Mesenchymal stem cell of Wharton's jelly (primary cell): ENCODE results near the genes STAT5A, COA3 and PSME3.

GRCh38 chr17:42274356-42275204, 1.6 kb downstream of the STAT5B start:
- CAGE, long polyA plus RNA: no peak

- CAGE, long polyA plus RNA: no peak
Observed at GRCh38 chr17:42287831-42288613, at the start of gene STAT5A. Gene STAT5A, plus strand, starts transcription at chr17:42288498.

- CAGE, long polyA plus RNA: no peak
Observed at GRCh38 chr17:42378974-42379910, 9.0 kb downstream of the STAT3 start.

DNA sequence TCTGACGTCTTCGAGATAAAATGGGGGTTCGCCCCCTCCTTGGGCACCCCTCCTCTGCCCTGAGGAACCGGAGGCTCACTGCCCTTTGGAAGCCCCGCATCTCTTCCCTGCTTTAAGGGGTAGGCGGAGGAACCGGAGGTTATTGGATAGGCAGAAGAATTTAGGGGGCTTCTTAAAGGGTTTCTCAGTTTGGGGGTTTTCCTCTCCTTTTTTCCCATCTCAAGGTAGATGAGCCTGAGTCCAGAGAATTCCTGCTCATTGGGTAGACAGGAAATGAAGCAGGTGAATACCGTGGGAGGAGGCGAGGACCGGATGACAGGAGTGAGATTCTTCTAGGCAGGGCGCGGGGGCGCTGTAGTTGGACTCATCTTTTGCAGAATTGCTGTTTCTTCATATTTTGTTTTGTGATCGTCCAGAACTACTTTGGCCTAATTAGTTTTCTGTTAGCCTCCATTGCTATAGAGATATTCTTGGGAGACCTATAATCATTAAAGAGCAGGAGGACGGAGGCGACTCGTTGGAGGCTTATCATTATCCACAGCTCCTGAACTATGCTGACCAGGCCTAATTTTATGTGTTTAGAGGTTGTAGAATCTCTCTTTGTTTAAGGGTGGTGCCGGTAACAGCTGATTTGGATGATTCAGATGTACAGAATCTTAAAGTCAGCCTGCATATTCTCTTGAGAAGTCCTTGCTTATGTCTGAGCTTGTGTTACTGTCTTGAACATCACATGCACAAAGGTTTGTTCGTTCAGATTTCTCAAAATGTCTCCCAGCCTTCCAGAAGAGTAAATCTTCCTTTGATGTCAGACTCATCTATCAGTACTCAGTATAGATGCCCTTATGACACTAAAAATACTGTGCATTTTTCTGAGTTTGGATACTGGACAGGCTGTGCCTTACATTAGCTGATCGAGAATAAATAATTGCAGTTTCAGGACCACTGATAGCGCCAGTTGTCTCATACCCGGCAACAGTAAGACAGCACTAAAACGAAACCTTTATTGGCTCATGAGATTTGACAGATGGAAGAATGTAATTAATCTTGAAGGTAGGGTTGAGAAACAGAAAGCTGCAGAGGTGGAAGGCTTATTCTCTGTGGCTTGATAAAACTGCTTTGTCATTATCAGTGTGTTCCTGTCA, 758 bp downstream of the ATP6V0A1 start:
- CAGE, long polyA plus RNA: no peak

DNA sequence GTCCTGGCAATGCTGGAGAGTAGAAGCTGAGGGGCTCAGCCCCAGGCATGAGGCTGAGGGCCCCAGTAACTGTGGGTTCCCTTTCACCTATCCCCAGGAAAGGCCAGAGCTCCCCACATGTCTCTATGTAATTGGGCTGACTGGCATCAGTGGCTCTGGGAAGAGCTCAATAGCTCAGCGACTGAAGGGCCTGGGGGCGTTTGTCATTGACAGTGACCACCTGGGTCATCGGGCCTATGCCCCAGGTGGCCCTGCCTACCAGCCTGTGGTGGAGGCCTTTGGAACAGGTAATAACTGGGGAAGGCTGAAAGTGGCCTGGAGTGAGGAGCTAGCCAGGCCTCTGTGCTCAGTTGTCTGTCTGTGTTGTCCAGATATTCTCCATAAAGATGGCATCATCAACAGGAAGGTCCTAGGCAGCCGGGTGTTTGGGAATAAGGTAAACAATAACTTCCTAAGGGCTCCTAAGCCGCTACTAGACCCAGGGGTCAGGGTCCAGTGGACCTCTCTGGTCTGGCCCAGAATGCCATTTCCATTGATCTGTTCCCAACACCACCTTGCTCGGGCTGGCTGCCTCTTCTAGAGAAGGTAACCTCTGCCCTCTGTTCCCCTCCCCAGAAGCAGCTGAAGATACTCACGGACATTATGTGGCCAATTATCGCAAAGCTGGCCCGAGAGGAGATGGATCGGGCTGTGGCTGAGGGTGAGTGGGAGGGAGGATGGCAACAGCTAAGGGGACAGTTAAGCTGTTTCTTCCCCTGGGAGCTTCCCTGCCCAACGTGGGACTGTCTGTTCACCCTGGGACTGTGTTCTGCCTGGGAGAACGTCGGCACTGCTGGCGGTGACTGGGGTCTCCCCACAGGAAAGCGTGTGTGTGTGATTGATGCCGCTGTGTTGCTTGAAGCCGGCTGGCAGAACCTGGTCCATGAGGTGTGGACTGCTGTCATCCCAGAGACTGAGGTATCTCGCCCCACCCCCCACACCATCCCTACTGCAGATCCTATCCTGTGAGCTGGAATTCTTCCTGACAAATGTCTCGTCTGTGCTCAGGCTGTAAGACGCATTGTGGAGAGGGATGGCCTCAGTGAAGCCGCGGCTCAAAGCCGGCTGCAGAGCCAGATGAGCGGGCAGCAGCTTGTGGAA, 1.9 kb upstream of the MLX start:
- CAGE, long polyA plus RNA: no peak

- CAGE, long polyA plus RNA: no peak
Observed at GRCh38 chr17:42653311-42654252, 5.5 kb upstream of the TUBG2 start.

- CAGE, long polyA plus RNA: no peak
Observed at GRCh38 chr17:42666401-42667273, 7.6 kb downstream of the TUBG2 start.

GRCh38 chr17:42669334-42669736, 7.5 kb downstream of the PLEKHH3 start:
- CAGE, long polyA plus RNA: no peak

GRCh38 chr17:42669798-42670534, 6.8 kb downstream of the PLEKHH3 start:
- CAGE, long polyA plus RNA: no peak

- CAGE, long polyA plus RNA: no peak
Observed at GRCh38 chr17:42678925-42679495, 2.2 kb upstream of the PLEKHH3 start.

DNA sequence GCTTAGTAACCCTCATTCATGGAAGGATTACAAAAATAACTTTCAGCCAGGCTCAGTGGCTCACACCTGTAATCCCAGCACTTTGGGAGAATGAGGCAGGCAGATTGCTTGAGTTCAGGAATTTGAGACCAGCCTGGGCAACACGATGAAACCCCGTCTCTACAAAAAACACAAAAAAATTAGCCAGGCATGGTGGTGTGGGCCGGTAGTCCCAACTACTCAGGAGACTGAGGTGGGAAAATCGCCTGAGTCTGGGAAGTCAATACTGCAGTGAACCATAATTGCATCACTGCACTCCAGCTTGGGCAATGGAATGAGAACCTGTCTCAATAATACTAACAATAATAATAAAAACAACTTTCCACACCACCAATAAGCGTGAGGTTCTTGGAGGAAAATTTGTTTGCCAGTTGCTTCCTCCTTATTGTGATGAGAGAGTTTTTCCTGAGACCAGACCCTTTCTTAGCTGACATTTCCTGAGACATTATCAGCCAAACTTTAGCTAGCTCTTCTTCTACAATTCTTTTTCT, 3.4 kb upstream of the EZH1 start:
- CAGE, long polyA plus RNA: no peak

GRCh38 chr17:42773643-42773981, 363 bp downstream of the VPS25 start:
- CAGE, long polyA plus RNA: no peak

DNA sequence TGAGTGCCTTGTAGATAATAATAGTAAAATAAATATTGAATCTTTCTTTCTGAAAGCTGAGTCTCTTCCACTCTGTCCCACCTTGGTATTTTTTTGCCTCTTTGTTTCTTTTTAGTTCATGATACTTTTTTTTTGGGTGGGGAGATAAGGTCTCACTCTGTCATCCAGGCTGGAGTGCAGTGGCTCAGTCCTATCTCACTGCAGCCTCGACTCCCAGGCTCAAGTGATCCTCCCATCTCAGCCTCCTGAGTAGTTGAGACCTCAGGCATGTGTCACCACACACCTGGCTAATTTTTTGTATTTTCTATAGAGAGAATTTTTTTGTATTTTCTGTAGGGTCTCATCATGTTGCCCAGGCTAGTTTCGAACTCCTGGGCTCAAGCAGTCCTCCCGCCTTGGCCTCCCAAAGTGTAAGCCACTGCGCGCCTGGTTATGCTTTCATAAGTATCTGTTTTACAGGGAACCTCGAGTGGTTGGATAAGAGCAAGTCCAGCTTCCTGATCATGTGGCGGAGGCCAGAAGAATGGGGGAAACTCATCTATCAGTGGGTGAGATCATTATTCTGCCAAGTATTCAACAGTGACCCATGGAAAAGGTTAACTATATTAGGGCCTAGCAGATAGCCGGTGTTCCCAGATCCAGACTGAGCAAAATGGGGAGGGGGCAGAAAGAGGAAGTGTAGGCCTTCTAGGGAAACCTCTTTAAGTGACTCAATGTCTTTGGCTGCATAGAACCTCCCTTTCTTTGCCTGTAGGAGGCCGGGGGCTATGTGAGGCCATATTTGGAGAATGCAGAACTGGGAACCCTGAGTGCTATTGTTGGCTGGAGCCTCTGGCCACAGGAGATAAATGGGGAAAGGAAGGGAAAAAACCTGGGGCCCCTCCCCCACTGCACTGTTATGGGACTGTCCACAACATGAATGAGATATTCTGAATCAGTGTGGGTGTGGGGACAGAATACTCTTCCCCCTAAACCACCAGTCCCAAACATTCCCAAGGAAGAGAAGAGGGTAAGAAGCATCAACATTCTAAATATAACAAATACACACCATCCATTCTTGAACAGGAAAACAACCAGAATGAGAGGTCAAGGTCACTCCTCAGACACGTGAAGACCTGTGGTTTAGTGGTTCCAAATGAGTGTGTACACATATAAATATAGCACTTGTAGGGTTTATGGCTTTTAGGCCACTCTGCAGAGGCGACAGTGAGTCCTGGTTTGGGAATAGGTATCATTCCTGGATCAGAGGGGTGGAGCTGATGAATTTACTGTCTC, 2.1 kb downstream of the VPS25 start:
- CAGE, long polyA plus RNA: no peak

DNA sequence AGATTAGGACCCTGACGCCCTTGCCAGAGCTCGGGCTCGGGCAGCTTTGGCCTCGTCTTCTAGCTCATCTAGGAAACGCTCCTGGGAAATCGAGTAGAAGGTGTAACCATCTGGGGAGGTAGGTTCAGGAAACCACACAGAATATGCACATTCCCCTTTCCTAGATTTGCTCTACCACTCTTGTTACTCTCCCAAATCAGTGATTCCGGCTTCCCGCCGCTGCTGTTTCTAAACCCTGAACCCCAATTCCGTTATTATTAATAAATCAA, 512 bp downstream of the COA3 start:
- CAGE, long polyA plus RNA: no peak

GRCh38 chr17:42798327-42799042, at the start of gene COA3:
Gene COA3, minus strand, starts transcription at chr17:42798704.
- CAGE, long polyA plus RNA: start-site peak on the minus strand at chr17:42798687-42798715, 1,270 and 910 reads in 2 replicates

- CAGE, long polyA plus RNA: no peak
Observed at GRCh38 chr17:42804715-42805256, 6.1 kb downstream of the CNTD1 start.

GRCh38 chr17:42815663-42816024, 8.4 kb downstream of the BECN1 start:
- CAGE, long polyA plus RNA: no peak

GRCh38 chr17:42832607-42833701, at the start of gene PSME3:
Gene PSME3, plus strand, starts transcription at chr17:42833397.
- CAGE, long polyA plus RNA: start-site peak on the plus strand at chr17:42833394-42833442, 459 and 160 reads in 2 replicates

DNA sequence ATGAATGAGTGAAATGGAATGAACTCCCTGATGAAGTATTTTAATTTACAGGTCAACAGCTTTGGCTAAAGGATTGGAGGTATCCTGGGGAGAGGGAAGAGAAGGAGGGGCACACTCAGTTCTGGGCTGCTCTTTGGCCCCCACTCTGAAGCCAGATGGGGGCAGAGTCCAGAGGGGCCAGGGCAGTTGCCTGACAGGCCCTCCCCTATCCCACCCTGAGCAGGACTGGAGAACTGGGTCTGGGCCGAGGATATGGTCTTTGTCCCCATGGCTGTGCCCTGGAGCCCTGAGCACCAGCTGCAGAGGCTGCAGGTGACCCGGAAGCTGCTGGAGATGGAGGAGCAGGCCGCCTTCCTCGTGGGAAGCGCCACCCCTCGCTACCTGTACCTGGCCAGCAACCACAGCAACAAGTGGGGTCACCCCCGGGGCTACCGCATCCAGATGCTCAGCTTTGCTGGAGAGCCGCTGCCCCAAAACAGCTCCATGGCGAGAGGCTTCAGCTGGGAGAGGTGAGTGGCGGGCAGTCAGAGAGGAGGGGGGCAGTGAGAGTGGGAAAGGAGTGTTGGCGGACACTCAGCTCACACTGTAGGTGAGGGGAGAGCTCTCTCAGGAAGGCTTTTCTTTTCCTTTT, 3.3 kb downstream of the AOC3 start:
- CAGE, long polyA plus RNA: no peak

GRCh38 chr17:42866807-42867011, 15.7 kb downstream of the AOC3 start:
- CAGE, long polyA plus RNA: no peak